Thoracic aorta (tissue), 1 donor: Measurements from ENCODE around the gene ACADL.

GRCh38 chr2:209579137-209579925 lies 155.5 kb downstream of the MAP2 start:
- RAMPAGE, long total RNA = no peak

- RAMPAGE, long total RNA = no peak
Observed at GRCh38 chr2:209732861-209733394, 38.7 kb upstream of the UNC80 start.

GRCh38 chr2:210004850-210005319 lies 2.4 kb downstream of the RPE start:
- RAMPAGE, long total RNA = no peak

- RAMPAGE, long total RNA = no peak
Observed at GRCh38 chr2:210171478-210171950, 305 bp upstream of the KANSL1L start.

GRCh38 chr2:210189383-210190083 lies 18.3 kb upstream of the KANSL1L start:
- RAMPAGE, long total RNA = no peak

- RAMPAGE, long total RNA = start-site peak on the minus strand at chr2:210225313-210225431, 263 reads
Observed at GRCh38 chr2:210224536-210225670, at the start of gene ACADL. ACADL (minus strand) TSS chr2:210225447.

GRCh38 chr2:210546467-210547203 lies 9.8 kb upstream of the CPS1 start:
- RAMPAGE, long total RNA = no peak

DNA sequence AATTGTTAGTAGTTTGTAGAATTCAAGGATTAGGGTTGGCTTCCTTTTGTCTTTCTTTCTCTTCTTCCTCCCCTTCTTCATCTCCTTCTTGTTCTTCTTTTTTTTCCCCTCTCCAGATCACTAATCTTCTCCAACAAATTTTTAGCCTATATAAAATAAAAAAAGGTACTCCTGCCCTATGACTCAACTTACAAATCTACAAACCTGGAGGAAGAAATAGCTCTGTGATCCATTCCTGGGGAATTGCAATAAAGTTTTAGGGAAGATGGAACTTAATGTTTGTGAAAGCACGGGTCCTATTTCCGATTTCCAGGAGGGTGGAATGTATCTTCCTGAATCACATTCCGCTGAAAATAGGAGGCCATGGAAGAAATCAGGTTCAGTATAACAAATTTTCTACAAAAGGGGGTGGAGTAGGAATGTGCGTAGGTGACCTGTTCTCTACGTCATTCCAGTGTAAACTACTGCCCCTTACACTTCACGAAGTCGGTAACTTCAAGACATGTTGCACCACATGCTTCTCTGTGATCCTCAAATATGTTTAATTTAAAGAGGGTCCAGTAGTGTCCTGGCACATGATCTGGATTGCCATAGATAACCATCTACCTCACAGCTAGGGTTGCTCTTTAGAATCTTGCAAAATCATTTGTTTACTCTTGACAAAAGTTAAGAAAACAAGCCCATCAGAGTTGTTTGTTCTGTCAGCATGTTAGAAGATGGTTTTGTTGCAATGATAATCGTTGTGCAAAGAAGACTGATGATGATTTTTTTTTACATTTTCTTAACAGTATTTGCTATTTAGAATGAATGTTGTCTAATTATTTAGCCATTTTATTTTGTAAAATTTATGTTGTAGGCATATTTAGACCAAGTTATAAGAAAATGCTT lies 7.6 kb upstream of the CPS1 start:
- RAMPAGE, long total RNA = no peak

DNA sequence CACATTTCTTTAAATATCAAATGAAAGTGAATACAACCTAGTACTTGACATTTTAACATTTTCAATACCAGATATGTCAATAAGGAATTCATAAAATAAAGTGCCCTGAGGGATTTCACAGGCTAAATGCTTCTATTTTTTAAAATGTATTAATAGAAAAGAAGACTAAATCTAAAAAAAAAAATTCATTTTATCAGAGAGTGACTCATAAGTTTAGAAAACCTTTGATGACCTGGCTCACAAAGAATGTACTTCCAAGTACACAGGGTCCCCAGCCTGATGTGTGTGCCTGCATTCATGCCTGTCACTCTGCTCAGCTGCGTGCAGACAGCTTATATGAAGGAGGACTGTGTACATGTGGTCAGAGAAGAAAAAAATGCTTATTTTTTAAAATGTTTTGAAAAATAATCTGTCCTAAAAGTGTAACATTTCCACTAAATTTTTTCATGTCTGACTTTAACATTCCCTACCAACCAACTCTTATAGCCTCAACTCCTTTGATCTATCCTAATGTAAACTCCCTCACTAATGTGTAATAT lies 3.0 kb upstream of the CPS1 start:
- RAMPAGE, long total RNA = no peak

- RAMPAGE, long total RNA = no peak
Observed at GRCh38 chr2:210847005-210847512, 290.7 kb downstream of the CPS1 start.

GRCh38 chr2:211724968-211725275 lies 813.7 kb downstream of the ERBB4 start:
- RAMPAGE, long total RNA = no peak

DNA sequence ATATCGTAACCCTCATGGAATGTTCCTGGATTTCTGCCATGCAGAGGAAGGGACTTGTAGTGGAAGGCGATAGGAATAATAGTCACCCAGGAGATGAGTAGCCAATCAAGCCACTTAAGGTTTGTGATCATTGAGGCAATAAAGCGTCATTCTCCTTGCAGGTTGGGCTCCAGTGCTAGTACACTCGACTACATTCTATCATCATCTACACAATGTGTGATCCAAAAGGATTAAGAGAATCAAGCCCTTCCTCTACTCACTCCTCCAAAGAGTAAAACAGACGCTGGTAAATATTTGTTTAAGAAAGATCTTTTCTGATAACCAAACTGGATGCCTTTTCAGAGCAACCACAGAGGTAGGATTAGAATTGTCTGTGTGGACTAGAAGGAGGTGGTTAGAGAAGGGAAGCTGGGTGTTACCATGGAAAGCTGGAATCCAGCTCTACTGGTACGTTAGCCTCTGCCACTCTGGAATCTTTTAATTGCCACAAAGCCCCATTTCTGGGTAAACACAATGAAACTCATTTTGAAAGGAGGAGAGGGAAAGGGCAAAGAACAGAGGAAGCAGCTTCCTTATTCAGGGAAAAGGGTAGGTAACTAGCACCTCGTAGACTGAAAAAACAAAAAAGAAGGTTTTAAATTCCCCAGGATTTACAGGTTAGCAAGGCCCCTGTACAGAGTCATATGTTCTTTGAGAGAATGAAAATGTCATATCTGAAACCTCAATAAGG lies 245.6 kb downstream of the IKZF2 start:
- RAMPAGE, long total RNA = no peak

GRCh38 chr2:213021989-213022696 lies 129.3 kb downstream of the IKZF2 start:
- RAMPAGE, long total RNA = no peak

GRCh38 chr2:214481115-214481596 lies 70.3 kb downstream of the VWC2L start:
- RAMPAGE, long total RNA = no peak

DNA sequence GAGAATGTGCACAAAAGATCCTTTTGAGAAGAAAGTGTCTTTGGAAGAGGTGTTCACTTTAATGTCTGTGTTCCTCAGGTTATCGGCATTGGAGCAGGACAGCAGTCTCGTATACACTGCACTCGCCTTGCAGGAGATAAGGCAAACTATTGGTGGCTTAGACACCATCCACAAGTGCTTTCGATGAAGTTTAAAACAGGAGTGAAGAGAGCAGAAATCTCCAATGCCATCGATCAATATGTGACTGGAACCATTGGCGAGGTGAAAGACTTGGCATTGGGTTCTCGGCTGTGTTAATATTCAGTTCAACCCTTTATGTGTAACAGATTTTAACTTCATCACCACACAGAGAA lies 34.8 kb downstream of the ATIC start:
- RAMPAGE, long total RNA = no peak

DNA sequence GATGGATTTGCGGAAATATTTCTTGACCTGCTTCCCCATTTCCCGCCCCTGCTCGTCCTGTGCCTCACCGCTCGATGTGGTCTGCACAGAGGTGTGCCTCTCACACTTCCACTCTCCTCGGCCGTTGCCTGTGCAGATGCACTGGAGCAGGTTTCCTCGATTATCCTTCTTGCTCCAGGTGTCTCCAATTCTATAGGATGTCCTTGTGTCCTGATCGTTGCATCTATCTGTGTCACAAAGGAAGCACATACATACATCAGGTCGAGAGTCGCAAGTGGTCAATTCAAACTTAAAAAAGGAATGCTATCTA lies 7.8 kb downstream of the FN1 start:
- RAMPAGE, long total RNA = start-site peak on the minus strand centred at position 193 of the sequence, 71 bp wide, 766 reads

GRCh38 chr2:215440159-215440371 lies 4.2 kb upstream of the FN1 start:
- RAMPAGE, long total RNA = no peak

DNA sequence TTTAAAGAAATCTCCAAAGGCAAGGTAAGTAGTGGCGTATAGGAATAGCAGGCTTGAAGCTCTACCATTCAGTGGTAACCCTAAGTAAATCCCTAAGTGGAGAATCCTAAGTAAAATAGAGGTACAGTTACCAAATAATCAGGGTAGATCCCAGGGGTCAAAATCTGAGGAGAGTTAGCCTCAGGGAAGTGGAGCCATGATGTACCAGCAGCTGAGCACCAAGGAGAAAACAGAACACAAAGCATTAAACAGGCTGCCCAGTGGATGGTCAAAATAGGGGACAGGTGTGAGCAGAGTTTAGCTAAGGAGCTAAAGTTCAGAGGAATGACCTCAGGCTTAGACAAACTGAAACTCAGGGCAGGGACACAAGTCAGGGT lies 264.3 kb downstream of the MREG start:
- RAMPAGE, long total RNA = no peak

DNA sequence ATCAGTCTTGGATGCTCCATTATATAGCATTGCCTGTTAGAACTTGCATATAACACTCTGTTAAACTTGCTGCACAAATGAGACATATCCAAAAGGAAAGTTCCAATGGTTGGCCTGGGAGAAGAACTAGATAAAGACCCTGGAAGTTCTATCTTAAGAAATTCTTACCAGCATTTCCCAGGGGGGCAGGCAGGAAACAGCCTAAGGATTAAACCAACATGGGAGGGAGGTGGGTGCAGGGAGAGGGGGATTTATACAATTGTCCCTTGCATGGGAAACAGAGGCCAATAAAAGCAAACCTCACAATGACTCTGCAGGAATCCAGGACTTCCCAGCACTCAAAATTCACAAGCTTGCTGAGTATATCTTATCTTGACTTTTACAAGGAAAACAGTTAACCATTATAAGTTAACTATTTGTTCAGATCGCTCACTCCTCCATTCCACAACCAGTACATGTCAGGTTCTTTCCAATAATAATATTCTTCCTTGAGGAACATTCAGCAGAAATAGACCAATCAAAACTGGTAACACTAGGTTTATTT lies 241.4 kb downstream of the MREG start:
- RAMPAGE, long total RNA = no peak

GRCh38 chr2:215848696-215849284 lies 164.6 kb downstream of the MREG start:
- RAMPAGE, long total RNA = start-site peak on the minus strand at chr2:215848874-215848880, 43 reads